NT2/D1 (cell line): ENCODE measurements around a stretch of chr1.

- RRBS, 2 experiments = no CpG with 5 or more reads among the region's 1 CpG
Measured at GRCh38 chr1:59733361-59734021, 81.3 kb upstream of the HOOK1 start.

GRCh38 chr1:59847997-59848490 lies 33.3 kb downstream of the HOOK1 start:
- RRBS, 2 experiments = no CpG with 5 or more reads among the region's 3 CpGs

DNA sequence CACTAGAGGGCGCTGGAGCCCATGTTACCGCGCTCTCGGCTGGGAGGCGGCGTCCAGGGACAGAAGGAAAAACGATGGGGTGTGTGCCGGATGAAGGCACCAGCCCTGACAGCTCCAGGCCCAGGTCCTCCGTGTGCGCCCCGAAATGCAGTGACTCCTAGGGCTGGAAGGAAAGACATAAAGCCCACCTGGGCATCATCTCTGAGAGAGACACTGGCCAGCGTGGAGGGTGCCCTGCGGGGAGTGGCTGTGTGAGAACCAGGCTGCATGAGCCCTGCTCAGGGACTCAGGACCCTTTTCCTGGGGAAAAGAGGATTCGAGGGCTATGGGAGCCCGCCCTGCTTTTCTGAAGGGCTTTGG lies 45.0 kb upstream of the CYP2J2 start:
- RRBS, 2 experiments = no CpG with 5 or more reads among the region's 15 CpGs

GRCh38 chr1:60274337-60274689 lies 200.7 kb upstream of the C1orf87 start:
- RRBS, 2 experiments = no CpG with 5 or more reads among the region's 3 CpGs

GRCh38 chr1:60867700-60868153 lies 214.6 kb upstream of the NFIA start:
- RRBS, 2 experiments = no CpG with 5 or more reads among the region's 12 CpGs

- RRBS, 2 experiments = no CpG with 5 or more reads among the region's 3 CpGs
Measured at GRCh38 chr1:60997531-60997730, 84.9 kb upstream of the NFIA start.

- RRBS, 2 experiments = 82 to 89% methylated on average over 2 of the region's 7 CpGs
Measured at GRCh38 chr1:61084019-61084367, 1.6 kb downstream of the NFIA start.

- RRBS, 2 experiments = no CpG with 5 or more reads among the region's 12 CpGs
Measured at GRCh38 chr1:61140212-61141426, 58.3 kb downstream of the NFIA start.

GRCh38 chr1:61156840-61157563 lies 74.6 kb downstream of the NFIA start:
- RRBS, 2 experiments = no CpG with 5 or more reads among the region's 1 CpG

GRCh38 chr1:61173769-61174186 lies 91.4 kb downstream of the NFIA start:
- RRBS, 2 experiments = no CpG with 5 or more reads among the region's 2 CpGs

DNA sequence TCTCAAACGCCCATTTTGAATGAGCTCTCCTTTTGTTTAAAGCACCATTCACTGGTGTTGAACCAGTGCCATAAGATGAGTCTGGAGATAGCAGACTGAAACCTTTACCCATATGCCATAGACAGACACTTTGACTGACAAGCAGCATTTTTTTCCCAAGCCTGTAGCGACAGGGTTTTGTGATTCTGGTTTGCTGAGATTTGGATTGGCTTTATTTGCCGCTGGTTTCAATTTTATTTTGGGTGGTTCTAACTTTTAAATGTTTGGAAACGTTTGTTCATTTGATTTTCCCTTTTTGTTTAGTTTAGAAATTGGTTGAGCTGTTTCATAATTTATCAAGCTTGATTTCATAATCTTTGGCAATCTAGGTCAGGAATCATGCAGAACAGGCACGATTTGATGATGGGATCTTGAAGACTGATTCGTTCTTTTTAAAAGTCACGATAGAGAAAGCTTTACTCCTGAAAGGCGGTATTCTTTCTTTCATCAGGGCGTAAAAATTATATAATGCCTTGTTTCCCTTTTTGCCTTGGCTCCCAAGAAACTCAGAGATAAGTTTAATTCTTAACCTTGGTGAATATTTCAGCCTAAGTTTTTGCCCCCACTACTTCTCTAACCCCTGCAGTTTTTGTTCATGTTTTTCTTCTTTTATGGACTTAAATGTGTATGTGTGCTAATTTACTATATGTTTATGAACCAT lies 144.8 kb downstream of the NFIA start:
- RRBS, 2 experiments = no CpG with 5 or more reads among the region's 9 CpGs

DNA sequence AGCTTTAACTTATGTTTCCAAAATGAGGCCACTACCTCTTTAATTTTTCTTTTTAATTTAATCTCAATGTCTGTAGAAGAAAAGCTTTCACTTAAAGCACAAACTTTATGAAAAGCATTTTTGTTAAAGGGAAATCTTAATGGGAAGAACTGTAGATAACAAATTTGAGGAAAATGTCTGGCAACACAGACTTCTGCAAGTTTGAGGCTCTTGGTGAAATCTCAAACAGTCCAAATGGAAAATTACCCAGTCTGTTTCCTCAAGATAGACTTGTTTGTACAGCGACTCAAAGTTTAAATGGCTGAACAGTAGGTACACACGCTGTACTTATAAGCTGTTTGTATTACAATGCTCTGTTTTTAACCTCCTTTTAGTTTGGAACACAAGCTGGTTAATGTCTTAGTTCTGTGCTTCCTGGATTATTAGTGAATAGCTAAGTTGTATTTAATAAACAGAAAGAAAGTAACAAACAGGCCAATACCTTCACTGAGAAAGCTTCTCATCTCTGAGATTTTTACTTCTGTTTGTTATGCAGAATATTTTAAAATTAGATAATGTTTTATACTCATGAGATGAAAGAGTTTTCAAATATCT lies 217.1 kb downstream of the NFIA start:
- RRBS, 2 experiments = no CpG with 5 or more reads among the region's 2 CpGs

DNA sequence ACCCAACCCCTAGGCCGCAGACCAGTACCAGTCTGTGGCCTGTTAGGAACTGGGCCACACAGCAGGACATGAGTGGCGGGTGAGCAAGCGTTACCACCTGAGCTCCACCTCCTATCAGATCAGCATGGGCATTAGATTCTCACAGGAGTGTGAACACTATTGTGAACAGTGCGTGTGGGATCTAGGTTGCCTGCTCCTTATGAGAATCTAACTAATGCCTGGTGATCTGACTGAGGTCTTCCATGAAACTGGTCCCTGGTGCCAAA lies 208.7 kb downstream of the TM2D1 start:
- RRBS, 2 experiments = no CpG with 5 or more reads among the region's 4 CpGs

GRCh38 chr1:61836742-61837051 lies 94.4 kb downstream of the PATJ start:
- RRBS, 2 experiments = no CpG with 5 or more reads among the region's 2 CpGs

GRCh38 chr1:62438041-62438689 lies 1.3 kb downstream of the USP1 start:
- RRBS, 2 experiments = no CpG with 5 or more reads among the region's 9 CpGs

GRCh38 chr1:62443021-62443516 lies 6.2 kb downstream of the USP1 start:
- RRBS, 2 experiments = no CpG with 5 or more reads among the region's 4 CpGs

GRCh38 chr1:62598985-62599904 lies 1.9 kb downstream of the ANGPTL3 start:
- RRBS, 2 experiments = no CpG with 5 or more reads among the region's 7 CpGs

DNA sequence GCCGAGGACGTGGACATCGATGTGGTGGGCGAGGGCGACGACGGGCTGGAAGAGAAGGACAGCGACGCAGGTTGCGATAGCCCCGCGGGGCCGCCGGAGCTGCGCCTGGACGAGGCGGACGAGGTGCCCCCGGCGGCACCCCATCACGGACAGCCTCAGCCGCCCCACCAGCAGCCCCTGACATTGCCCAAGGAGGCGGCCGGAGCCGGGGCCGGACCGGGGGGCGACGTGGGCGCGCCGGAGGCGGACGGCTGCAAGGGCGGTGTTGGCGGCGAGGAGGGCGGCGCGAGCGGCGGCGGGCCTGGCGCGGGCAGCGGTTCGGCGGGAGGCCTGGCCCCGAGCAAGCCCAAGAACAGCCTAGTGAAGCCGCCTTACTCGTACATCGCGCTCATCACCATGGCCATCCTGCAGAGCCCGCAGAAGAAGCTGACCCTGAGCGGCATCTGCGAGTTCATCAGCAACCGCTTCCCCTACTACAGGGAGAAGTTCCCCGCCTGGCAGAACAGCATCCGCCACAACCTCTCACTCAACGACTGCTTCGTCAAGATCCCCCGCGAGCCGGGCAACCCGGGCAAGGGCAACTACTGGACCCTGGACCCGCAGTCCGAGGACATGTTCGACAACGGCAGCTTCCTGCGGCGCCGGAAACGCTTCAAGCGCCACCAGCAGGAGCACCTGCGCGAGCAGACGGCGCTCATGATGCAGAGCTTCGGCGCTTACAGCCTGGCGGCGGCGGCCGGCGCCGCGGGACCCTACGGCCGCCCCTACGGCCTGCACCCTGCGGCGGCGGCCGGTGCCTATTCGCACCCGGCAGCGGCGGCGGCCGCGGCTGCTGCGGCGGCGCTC lies 972 bp downstream of the FOXD3 start:
- RRBS, 2 experiments = under 1 to 2% methylated on average over 41 to 49 of the region's 104 CpGs

DNA sequence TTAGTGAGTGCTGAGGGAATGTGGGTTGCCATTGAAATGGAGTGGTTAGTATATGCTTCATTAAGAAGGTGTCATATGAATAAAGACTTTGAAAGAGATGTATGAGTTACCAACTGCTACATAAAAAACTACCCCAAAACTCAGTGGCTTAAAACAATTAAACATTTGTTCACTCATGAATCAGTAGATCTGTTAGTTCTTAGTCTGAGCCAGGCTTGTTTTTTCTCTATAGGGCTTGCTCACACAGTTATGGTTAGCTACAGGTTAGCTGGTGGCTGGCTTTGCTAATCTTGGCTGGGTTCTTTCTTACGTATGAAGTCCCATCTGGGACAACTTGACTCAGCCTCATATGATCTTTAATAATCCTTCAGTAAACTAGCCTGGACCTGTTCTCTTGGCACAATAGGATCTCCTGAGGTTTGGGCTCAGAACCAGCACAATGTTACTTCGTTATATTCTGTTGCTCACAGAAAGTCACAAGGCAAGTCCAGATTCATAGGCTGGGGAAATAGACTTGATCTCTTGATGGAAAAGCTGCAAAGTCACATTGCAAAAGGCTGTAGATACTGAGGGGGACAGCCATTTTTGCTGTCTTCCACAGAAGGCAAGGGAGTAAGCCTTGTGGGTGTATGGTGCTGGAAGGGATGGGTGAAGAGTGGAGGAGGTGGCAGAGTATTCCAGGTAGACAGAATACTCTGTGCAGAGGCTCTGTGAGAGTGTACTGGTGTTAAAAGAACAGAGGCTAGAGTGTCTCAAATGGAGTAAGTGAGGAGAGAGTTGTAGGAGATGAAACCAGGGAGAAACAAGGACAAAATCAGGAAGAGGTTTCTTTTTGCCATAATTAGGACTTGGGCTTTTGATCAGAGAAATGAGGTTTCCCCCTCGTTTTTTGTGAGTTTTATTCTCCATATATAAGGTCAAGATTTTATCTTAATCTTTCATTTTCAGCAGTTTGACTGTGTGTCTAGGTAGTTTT lies 24.4 kb downstream of the EFCAB7 start:
- RRBS, 2 experiments = no CpG with 5 or more reads among the region's 3 CpGs